OVCAR3 (cell line): ENCODE measurements around the gene PTCH1.

GRCh38 chr9:94922099-94922652 lies 195.7 kb downstream of the AOPEP start:
- RRBS, result no CpG with 5 or more reads among the region's 10 CpGs

- RRBS, result no CpG with 5 or more reads among the region's 7 CpGs
Observed at GRCh38 chr9:94950110-94950845, 223.8 kb downstream of the AOPEP start.

- RRBS, result no CpG with 5 or more reads among the region's 7 CpGs
Observed at GRCh38 chr9:94998149-94998719, 271.7 kb downstream of the AOPEP start.

DNA sequence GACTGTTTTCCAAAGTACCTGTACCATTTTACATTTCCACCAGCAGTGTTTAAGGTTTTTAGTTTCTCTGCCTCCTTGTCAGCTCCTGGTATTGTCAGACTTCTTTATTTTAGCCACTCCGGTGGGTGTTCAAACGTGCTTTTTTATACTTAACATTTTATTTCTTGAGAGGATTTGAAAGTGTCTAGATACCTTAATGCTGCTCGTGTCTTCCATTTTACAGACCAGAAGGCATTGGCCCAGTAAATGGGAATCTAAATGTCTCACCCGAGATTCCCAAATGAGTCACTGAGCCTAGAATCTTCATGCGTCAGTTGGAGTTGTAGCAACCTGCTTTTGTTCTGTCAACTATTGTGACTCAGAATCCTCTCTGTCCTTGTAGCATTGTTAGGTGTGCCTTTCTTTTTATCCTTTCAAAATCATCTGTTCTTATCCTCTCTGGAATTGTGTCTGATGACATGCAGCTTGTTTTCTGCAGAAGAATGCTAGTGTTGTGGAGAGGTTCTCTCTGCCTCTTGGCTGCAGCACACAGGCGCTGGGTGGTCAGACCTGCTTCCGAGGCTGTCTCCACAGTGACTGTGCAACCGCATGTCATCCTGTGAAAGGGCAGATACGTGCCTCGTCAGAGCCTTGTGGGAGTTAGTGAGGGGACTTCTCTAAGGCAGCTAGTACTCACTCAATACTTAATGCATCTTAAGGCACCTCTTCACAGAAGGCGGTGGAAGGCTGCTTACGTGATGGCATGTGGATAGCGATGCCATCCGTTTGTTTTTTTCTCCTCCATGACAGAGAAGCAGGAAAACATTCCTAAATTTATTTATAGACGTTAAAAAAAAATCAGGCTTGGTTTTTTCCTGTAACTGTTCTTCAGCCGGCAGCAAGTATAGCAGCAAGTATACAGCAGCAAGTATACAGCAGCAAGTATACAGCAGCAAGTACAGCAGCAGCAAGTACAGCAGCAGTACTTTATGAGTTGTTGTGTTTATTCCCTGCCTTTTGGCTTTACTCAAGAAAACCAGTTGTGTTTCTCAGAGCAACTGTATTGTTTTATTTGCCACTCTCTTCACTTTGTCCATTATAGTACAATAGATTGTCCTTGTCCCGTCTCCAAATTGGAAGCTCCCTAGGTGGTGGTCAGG lies 292.1 kb downstream of the AOPEP start:
- RRBS, result no CpG with 5 or more reads among the region's 17 CpGs

GRCh38 chr9:95062372-95063198 lies 254.9 kb downstream of the FANCC start:
- RRBS, result no CpG with 5 or more reads among the region's 16 CpGs

- RRBS, result no CpG with 5 or more reads among the region's 7 CpGs
Observed at GRCh38 chr9:95116585-95117460, 200.7 kb downstream of the FANCC start.

DNA sequence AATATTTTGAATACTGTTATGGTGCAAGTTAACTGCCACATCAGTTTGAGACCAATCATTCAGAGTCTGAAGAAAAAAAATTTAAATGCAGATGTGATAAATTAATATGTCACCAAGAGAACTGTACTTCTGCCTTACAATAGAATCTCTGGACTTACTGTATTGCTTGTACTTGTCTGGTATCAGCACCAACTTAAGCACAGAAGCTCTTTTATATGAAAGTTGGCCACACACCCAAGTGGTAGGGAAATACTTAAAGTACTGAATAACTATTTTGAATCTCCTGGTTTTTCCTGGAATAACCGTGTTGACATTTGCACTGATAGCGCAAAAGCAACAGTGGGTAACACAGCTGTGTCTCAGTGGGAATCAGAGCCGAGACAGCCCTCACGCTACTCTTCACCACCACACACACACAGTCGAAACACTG lies 169.8 kb downstream of the FANCC start:
- RRBS, result no CpG with 5 or more reads among the region's 5 CpGs

DNA sequence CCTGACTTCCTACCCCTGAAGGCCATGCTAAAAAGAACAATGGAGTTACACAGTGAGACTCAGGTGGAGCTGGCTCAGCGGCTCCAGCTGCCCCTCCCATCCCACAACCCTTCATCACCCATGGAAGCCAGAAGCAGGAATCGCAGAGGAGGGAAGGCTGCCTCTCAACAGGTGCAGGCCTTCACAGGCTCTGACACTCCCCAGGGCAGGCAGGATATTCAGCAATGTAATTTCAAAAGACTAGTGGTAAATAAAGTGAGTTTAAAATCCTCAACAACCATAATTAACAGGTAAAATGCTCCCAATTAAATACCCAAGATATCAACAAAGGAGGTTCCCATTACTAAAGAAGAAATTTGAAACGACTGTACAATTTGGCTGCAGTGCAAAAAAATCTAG lies 67.4 kb downstream of the FANCC start:
- RRBS, result no CpG with 5 or more reads among the region's 3 CpGs

GRCh38 chr9:95476999-95477289 lies 32.1 kb downstream of the PTCH1 start:
- RRBS, result no CpG with 5 or more reads among the region's 5 CpGs

GRCh38 chr9:95504377-95504920 lies 4.6 kb downstream of the PTCH1 start:
- RRBS, result no CpG with 5 or more reads among the region's 11 CpGs

DNA sequence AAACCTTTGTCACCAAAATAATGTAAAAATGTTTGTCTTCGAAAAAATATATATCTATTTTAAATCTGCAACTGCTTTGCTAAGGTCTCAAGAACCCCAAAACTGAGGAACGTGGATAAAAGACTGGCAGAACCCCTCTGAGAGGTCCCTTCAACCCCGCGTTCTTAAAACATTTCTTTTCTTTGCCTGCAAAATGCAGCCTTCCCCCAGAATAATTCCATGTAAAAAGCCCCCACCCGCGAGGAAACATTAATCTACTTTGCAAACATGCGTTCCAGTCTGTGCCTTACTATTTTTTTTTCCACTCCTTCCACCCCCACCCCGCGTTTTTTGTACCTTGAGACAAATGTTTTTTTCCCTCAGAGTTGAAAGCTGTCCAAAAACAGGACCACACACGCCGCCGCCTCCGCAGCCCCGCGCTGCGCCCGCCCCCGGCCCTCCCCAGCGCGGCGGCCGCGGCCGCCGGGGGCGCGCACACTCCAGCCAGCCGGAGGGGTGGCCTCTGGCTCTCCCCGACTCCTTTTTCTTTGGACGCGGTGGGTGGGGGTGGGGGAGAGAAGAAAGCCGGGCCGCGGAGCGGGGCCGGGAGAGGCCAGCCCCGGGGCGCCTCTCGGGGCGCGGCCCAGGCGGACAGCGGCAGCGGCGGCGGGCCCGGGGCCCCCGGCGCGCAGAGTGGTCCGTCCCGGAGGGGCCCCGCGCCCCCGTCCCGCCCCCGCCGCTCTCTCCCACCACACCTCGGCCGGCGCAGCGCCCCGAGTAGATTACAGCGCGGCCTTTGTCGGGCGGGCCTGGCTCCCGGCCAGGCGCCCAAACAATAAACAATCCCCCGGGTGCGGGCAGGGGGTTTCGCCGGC lies 3.4 kb downstream of the PTCH1 start:
- RRBS, result 5% methylated on average over 31 of the region's 73 CpGs

- RRBS, result 4% methylated on average over 11 of the region's 40 CpGs
Observed at GRCh38 chr9:95508985-95509642, at the start of gene PTCH1. TSS of gene PTCH1 (minus strand) at chr9:95509266.

GRCh38 chr9:95511343-95511792 lies 2.3 kb upstream of the PTCH1 start:
- RRBS, result 7% methylated on average over 13 of the region's 25 CpGs

DNA sequence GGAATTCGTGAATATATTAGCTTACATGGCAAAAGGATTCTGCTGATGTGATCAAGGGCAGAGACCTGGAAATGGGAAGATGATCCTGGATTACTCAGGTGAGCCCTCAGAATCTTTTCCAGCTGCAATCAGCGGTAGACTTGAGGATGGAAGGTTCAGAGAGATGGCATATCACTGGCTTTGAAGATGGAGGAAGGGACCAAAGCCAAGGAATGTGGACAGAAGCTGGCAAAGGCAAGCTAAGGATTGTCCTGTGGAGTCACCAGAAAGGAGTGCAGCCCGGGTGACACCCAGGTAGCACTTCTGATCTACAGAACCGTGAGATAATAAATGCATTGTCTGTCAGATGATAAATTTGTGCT lies 1.0 kb upstream of the ERCC6L2 start:
- RRBS, result no CpG with 5 or more reads among the region's 4 CpGs

DNA sequence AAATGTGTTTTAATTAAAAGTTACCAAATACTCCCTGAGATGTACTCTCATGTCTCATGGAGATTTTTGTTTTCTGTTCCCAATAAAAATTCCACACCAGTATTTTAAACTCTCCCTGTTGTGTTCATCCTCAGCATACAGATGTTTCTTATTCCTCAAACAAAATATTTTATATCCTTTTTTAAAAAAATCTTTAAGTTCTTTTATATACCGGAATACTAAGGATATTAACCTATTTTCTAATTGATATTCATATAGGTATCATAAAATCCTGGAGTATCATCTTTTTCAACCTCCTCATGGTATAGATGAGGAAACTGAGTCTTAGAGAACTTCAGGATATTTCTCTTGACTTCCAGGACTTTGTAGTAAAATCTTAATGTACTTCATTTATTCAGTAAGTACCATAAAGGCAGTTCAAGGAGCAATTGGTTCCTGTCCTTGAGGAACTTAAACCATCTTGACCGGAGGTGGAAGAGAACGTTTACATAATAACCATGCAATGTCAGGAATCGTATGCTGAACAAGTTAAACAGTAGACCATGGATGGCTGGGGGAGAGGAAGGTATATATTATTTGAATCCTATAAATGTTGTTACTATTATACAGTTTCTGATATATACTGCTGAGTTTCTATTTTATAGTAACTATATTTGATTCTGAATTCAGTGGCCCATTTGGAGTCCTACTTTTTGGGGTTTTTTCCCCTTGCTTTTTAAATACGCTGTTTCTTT lies 91.7 kb downstream of the ERCC6L2 start:
- RRBS, result no CpG with 5 or more reads among the region's 5 CpGs

DNA sequence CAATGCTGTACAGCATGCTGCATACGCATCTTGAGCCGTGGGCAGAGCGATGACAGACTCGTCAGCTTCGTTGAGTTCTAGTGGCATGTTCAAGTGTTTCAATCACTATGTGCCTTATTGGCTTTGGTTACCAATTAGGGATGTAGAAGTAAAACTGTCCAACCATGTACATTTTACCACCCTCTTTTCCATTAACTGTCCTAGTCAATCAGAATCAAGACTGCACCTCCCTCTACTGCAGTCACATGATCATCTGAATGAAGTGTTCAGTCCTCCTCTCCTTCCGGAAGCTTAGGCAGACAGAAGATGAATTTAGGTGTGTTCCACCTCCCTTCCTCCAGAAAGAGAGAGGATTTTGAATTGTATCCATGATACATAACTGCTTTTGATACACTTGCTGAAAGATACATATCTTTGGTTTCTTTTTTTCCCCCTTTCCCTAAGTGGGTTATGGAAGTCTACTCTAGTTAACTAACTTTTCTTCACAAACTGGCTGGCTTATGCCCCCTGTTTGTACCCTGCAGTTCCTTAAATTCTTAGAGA lies 133.7 kb downstream of the ERCC6L2 start:
- RRBS, result no CpG with 5 or more reads among the region's 6 CpGs

- RRBS, result 7% methylated on average over 7 of the region's 30 CpGs
Observed at GRCh38 chr9:96020598-96021063, 145.1 kb downstream of the ERCC6L2 start.

DNA sequence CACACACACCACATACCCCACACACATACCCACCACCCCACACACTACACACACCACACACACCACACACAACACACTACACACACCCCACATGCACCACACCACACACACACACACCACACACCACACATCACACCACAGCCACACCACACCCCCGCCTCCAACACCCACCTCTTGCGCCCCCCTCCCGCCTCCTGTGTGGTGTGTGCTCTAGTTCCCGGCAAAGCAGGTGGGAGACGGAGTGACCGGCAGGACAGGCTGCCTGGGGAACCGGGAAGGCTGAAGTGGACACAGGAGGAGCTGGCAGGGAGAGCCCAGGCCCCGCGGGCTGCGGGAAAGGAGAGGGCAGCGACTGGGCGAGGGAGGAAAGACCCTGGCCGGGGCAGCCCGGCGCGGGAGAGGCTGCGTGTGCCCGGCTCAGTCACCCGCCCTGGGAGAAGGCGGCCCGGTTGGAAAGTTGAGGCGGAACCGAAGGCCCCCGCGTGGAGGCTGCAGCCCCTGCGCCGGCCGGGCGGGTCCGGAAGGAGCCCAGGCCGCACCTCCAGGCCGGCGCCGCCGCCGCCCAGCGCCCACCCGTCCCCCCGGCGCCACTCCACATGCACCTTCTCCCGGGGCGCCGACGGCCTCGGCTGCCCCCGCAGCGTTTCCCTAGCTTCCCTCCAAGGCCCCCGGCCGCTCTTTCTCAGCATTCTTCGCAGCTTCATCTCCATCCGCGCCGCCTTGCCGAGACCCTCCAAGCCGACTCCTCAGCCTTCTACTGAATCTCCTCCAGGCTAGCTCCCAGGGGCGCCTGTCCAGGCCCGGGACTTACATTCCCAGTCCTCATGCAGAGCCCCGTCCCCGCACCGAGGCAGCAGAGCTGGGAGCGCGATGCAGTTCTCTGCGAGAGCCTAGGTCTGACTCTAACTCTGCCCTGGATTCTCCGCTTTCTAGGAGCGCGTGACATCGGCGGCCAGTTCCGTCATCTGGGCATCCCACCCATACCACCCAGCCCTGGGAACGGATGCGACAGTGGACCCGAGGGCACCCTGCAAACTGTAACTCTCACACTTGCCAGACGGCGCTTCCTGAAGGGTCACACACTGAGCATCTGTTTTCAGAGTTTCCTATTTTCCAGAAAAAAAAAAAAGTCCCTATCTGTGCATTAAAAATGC lies 151.9 kb downstream of the ERCC6L2 start:
- RRBS, result 27% methylated on average over 24 of the region's 74 CpGs

DNA sequence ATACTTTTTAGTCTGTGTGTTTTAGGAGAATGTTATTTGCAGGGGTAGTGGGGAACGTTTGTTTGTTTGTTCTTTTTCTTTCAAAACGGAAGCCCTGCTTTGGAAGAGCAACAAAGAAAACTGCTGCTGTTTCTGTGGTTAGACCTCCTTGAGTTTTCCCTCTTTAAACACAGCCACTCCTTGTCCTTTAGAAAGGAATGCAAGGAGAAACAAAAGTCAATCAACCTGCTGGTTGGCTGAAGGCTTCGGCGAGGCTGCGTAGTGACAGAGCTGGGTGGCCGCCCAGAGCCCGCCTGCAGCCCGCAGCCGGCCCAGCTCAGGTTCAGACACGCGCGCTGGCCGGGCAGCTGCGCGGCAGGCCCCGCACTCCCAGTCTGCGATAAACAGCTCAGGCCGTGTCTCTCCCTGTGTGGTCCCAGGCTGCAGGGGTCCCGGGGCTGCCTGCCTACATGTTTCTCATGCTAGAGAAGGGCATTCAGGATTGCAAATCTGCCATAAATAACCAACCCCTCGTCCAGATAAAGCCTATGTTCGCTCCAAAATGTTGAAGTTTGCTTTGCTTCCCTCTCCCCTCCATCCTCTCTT lies 115.4 kb downstream of the HSD17B3 start:
- RRBS, result 75% methylated on average over 1 of the region's 21 CpGs

- RRBS, result 89% methylated on average over 5 of the region's 12 CpGs
Observed at GRCh38 chr9:96487828-96488493, 38.0 kb downstream of the HABP4 start.